Bronchus fibroblast of lung (primary cell): Measurements from ENCODE around the genes SMG7 and NCF2.

- RAMPAGE, long total RNA, result no peak
These were observed 77.4 kb upstream of the LAMC2 start for GRCh38 chr1:183108655-183109136.

- RAMPAGE, long total RNA, result no peak
These were observed 48.4 kb upstream of the LAMC2 start for GRCh38 chr1:183137611-183138071.

- RAMPAGE, long total RNA, result no peak
These were observed 23.5 kb downstream of the LAMC2 start for GRCh38 chr1:183209585-183210004.

DNA sequence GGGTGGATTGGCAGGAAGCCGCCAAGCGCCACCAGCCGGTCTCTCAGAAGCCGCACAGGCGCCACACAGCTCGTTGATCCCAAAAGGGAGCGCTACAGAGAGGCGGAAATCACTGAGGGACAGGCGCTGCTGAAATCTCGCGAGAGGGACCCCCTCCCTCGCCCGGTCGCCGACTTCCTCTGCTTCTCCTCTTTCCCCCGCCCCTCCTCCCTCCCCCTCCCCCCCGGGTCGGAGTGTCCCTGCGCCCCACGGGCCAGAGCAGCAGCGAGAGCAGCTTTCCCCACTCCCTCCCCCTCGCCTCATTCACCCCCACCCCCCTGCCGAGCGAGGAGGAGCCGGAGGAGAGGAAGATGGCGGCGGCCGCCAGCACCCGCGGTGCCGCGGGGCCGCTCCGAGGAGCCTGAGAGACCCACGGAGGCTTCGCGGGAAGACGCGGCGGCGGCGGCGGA lies at the start of gene SMG7:
TSS of gene SMG7 (plus strand) at position 330 of the 449 bp plus-strand sequence.
- RAMPAGE, long total RNA, result no peak

GRCh38 chr1:183553704-183554118 lies 36.5 kb downstream of the NCF2 start:
- RAMPAGE, long total RNA, result no peak

GRCh38 chr1:183583334-183583583 lies 7.0 kb downstream of the NCF2 start:
- RAMPAGE, long total RNA, result no peak

- RAMPAGE, long total RNA, result no peak
These were observed at the start of gene NCF2 for GRCh38 chr1:183589801-183591016. Gene NCF2 (minus strand): TSS chr1:183590459.

- RAMPAGE, long total RNA, result no peak
These were observed 600 bp upstream of the RGL1 start for GRCh38 chr1:183804163-183804877.

- RAMPAGE, long total RNA, result no peak
These were observed 1.9 kb downstream of the RGL1 start for GRCh38 chr1:183806731-183807281.

DNA sequence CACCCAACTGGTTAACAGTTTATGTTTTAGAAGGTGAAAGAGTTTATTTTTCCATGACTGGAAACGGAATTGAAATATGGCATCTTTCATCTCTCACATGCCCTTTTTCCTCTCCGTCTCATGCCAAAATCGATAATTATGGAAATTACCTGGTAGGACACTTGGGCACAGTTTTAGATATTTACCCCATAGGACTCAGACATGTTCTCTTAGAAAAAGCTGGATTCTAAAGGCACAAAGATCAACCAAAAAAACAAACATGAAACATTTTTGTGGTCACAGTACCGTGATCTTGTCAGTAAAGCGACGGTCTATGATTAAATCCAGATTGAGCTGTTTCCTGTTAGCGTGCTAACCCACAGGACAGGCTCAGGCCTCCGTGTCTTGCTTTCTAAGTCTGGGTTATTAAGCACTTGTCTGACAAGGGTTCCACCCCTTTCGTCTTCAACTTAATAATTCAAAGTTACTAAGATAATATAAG lies 37.5 kb downstream of the RGL1 start:
- RAMPAGE, long total RNA, result no peak

DNA sequence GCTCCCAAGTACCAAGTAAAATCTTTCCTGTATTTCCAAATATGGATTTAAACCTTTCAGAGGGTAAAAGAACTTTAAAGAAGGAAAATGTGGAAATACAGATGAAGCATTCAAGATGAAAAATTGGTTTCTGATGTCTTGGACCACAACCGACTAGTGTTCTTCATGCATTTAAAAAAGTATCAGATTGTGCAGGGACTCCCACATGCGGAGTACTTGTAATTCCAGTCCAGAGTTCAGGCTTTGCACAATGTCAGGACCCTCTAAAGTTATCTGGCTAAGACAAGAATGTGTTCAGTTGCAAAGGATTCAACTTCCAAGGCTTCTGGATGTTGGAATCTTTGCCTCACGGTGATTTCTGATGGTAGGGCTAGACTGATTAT lies 66.7 kb downstream of the RGL1 start:
- RAMPAGE, long total RNA, result no peak

DNA sequence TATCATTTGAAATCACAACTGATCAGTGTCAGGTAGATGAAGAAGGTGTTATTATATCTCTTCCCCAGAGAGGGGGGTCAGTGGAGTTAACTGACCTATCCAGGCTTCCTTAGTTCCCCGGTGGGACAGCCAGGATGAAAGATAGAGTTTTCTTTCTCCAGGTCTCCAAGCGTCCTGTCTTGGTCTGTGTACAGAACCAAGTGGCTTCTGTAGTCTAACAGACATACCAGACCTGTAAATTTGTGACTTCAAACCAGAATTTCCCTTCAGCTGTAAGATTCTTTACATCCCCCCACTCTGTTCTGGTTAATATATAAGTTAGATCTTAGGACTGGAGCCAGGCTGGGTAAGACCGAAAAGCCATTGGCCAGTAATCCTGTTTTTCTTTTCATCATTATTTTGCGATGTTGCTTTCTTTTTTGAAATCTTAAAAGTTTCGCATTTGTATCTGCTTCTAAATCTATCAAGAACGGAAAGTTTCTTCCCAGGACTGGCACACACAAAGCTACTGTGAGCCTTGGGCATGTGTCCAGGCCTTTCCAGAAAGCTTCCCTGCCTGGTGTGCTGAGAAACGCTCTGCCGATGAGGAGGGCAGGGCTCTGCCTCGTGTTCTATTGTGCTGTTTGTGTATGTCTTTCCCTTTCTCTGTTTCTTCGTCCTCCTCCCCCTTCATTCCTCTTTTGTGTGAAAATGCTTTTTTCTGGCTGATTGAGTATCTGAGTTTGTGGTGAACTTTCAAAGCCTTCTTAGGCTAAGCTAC lies 72.3 kb downstream of the RGL1 start:
- RAMPAGE, long total RNA, result no peak

DNA sequence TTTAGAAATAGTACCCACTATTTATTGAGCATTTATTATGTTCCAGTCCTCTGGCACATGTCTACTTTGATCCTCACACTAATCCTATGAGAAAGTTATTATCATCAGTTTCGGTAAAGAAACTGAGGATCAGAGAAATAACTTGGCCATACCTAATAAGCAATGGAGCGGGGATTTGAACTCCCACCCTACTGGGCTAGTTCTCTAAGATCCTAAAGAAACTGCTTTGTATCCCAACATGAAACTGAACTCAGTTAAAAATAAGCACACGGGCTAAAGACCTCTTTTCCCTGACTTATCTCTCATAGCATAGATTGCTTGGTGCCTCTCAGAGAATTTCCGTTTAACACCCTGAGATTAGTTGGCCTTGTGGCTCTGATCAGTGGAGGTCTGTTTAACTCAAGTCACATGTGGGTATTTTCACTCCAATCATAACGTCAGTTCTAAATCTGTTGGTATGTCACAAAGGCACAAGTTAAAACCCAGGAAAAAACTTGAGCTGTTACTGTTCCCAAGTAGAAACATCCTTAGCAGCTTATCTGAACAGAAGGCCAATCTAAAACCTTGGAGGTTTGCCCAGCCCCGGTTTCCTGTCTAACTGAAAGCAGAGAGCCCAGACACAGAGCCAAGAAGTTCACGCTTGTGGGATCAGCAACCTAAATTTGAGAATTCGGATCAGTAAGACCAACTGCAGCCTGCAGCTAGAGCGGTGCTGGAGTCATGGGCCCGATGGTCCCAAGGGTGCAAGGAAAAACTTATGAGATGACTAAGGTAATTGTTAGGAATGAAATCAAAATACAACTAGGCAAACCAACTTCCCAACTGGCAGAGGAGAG lies 90.4 kb upstream of the C1orf21 start:
- RAMPAGE, long total RNA, result no peak

DNA sequence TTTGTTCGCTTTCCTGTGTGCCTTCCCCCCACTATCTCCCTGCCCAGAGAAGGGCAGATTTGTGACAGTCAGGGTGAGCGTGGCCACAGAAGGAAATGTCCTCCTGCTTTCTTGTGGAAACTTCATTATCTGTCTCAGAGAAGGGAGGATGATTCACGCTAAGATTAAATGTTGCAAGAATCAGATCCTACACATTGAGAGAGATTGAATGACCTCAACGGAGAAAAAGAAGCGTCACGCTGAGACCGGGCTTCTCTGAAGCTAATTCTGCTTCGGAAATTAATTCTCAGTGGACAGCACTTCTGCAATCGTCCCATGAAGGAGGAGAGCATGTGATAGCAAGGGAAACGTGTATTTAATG lies 19.9 kb upstream of the C1orf21 start:
- RAMPAGE, long total RNA, result no peak

- RAMPAGE, long total RNA, result no peak
These were observed 627 bp upstream of the C1orf21 start for GRCh38 chr1:184386193-184386610.

- RAMPAGE, long total RNA, result no peak
These were observed 70.7 kb downstream of the C1orf21 start for GRCh38 chr1:184457344-184458088.

GRCh38 chr1:184518548-184519504 lies 132.0 kb downstream of the C1orf21 start:
- RAMPAGE, long total RNA, result no peak

DNA sequence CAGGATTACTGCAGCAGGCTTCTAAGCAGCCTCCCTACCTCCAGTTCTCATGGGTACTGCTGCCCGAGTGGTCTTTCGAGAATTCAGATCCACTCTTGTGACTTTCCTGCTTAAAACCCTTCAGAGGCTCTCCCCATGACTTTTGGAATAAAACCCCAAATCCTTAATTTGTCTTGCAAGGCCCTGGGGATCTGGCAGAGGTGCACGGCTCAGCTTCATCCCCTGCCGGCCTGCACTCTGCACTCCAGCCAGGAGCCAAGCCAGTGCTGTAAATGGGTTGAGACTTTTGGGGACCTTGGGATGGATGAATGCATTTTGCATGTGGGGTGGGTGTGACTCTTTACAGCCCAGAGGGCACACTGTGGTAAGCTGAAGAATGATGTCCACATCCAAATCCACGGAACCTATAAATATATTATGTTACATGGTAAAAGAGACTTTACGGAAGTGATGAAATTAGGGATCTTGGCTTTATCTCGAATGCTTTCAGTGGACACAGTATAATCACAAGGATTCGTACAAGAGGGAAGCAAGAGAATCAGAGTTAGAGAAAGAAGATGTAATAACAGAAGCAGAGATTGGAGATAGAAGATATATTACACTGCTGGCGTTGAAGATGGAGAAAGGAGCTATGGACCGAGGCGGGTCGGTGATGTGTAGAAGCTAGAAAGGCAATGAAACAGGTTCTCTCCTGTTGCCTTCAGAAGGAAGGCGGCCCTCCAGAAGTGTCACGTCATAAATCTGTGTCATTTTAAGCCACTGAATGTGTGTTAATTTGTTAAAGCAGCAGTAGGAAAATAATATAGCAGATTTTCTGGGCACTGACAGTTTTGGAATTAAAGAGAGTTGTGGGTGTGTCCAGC lies 177.7 kb downstream of the EDEM3 start:
- RAMPAGE, long total RNA, result no peak

GRCh38 chr1:184635194-184636032 lies 119.2 kb downstream of the EDEM3 start:
- RAMPAGE, long total RNA, result no peak

DNA sequence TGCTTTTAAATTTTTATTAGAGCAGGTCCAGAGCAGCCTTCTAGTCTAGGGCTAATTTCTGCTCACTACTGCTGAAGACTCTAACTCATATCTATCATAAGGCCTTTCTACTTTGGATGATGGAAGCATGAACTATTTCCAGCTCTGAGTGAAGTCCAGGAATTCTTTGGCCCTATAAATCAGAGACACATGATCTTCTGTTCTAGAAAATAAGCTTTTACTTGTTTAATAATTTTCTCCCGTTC lies 14.7 kb downstream of the NIBAN1 start:
- RAMPAGE, long total RNA, result no peak